Bronchus (tissue), 1 donor: Measurements from ENCODE around the genes HVCN1, CCDC63, MYL2, TRAFD1 and DDX54.

DNA sequence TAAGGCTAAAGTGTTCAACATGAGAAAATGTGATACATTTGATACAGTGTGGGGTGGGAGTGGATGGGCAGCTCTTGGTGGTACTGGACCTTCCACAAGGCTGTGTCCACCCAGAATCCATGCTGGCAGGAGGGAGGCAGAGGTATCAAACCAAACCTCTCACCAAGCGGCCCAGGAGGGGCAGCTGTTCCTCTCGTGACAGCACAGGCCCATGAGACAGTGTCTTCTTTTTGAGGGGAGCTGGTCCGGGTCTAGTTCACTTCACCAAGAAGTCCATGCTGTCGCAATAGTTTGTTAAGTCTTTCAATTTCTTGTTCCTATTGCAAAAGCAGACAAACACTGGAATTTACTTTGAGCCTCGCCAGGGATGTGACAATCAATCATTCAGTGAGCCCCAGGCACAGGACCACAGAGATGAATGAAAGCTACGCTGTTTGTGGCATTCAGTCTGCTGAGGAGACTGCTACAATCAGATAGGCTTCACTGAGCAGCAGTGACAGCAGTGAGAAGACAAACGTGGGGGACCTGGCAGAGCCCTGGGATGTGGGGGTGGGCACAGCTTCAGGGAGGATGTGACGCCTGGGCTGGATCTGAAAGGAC is 35.3 kb downstream of the TCTN1 start:
- PRO-cap, result no peak

DNA sequence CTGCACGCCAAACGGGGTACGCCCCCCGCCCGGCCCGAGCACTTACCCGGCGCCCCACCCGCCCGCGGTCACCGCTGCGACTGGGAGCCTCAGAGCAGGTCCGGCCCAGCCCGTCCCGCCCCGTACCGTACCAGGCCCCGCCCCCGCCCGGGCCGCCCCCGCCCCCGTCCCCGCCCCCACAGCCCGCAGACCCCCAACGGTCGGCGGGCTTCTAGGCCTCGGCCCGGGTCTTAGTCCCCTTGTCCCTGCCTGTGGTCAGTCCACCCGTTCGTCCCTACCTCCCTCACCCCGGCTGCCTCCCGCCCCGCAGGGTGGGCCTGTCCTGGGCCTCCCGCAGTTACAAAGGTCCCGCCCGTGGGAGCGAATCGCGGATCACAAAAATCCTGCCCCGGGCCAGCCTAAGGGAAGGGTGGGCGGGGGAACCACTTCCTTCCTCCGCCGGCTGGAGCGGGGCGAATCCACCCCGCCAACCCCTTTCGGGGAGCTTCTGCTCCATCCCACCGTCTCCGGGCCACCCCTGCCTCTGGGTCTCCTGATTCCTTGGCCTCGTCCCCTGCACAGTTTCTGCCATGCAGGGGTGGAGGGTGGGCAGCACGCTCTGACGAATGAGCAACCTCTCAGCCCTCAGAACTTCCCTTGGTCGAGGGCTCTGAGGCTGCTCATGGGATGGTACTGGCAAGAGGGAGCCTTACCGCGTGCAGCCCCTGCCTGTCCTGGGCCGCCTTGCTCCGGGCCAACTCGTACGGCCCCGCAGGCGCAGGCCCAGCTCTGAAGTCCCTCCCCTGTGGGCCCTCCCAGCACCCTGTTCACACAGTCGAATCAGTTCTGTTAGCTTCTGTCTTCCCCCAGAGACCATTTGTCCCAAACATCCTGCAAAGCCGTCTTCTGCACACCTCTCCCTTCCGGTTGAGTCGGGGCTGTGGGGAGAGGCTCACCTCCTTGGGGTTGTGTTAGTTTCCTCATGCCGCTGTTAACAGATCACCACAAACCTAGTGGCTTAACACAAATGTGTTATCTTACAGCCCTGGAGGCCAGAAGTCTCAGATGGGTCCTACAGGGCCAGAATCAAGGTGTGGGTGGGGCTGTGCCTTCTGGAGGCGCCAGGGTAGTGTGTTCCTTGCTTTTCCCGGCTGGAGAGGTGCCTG is at the start of gene HVCN1:
HVCN1 (minus strand) TSS at position 82 of the 1,145 bp plus-strand sequence.
- PRO-cap, result bidirectional peak, plus-strand start at position 196 of the sequence, minus-strand start at position 82 of the sequence; unidirectional peak, minus-strand start at position 725 of the sequence

- PRO-cap, result no peak
Measured at GRCh38 chr12:110776282-110776945, 33.7 kb upstream of the PPP1CC start.

- PRO-cap, result no peak
Measured at GRCh38 chr12:110846602-110847366, at the start of gene CCDC63. Gene CCDC63, plus strand, starts transcription at chr12:110846987.

DNA sequence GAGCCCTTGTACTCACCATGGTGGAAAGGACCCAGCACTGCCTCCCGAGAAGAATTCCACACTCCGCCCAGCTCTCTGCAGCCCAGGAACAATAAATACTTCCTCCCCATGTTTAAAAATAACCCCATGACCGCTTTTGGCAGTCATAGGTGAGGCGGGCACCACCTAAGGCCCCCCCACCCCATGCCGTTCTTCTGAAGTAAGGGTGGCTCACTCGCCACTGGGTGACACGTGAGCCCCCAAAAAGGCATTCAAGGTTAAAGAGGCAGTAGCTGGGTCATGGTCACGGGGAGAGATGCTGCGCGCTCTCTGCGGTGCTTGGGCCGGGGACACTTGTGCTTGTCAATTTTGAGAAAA is at the start of gene MYL2:
MYL2 (minus strand) TSS at position 69 of the 357 bp plus-strand sequence.
- PRO-cap, result no peak

- PRO-cap, result no peak
Measured at GRCh38 chr12:110936219-110936833, 15.9 kb upstream of the MYL2 start.

DNA sequence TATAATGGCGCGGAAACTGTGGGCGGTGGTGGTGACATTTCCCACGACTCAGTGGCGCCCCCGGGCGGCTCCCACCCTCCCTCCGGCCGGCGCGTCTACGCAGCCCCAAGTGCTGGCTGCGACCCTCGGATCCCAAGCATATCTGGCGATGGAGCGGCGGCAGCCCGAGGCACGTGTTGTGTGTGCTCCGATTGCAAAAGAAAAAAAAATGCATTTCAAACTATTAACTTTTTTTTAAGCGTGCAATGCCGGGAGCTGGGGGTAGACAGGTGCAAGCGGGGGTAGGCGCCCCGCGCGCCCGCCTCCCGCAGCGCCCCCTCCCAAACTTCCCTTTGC is 664 bp upstream of the CUX2 start:
- PRO-cap, result no peak

DNA sequence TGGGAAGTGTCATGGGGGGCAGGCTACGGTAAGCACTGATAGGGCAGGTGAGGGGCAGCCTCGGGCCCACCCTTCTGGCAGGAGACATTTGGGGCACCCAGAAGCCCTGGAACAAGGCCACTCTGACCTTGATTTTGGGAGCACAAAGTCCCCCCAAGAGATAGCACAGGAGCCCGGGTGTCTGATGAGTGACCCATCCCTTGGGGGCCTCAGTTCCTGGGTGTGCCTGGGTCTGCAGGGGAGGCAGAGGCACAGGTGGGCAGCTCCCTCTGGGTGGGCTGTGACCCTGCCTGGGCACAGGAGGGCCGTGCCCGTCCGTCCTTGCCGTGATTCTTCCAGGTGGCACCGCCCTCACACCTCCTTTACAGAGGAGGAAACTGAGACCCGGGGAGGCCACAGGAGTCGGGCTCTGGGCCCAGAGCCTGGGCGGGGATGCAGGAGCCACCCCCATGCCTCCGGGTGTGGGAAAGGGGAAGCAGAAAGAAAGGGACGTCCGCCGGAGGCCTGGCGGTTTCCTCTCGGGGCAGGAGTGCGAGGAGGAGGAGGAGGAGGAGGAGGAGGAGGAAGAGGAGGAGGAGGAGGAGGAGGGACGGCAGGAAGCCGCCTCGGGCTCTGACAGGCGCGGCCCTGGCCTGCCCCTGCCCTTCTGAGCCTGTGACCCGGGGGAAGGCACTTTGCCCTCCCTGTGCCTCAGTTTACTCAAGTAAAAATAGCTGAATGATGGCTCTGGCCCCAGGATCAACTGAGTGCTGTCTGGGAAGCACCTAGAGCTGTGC is 22.9 kb downstream of the SH2B3 start:
- PRO-cap, result no peak

GRCh38 chr12:111450483-111451514 is 45.1 kb downstream of the SH2B3 start:
- PRO-cap, result no peak

- PRO-cap, result no peak
Measured at GRCh38 chr12:111510183-111510724, 88.9 kb downstream of the ATXN2 start.

GRCh38 chr12:111597861-111598380 is 1.2 kb downstream of the ATXN2 start:
- PRO-cap, result bidirectional peak, plus-strand start at chr12:111598039, minus-strand start at chr12:111597995

DNA sequence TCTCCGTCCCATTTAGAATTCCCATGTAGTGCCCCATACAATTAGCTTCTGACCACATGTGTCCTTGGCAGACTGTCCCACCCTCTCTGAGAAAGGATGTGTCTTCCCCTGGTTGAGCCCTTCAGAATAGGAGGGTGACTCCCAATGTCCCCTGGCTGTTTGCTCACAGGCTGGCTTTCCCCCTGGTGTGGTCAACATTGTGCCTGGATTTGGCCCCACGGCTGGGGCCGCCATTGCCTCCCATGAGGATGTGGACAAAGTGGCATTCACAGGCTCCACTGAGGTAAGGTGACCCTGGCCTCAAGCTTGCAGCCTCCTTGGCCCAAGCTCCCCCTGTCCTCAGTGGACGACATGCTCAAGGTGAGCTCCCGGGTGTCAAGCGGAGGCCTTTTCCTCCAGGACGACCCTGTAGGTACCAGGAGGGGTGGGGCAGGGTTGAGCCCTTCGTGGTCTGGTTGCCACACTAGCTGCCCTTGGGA is 24.4 kb downstream of the ALDH2 start:
- PRO-cap, result no peak

DNA sequence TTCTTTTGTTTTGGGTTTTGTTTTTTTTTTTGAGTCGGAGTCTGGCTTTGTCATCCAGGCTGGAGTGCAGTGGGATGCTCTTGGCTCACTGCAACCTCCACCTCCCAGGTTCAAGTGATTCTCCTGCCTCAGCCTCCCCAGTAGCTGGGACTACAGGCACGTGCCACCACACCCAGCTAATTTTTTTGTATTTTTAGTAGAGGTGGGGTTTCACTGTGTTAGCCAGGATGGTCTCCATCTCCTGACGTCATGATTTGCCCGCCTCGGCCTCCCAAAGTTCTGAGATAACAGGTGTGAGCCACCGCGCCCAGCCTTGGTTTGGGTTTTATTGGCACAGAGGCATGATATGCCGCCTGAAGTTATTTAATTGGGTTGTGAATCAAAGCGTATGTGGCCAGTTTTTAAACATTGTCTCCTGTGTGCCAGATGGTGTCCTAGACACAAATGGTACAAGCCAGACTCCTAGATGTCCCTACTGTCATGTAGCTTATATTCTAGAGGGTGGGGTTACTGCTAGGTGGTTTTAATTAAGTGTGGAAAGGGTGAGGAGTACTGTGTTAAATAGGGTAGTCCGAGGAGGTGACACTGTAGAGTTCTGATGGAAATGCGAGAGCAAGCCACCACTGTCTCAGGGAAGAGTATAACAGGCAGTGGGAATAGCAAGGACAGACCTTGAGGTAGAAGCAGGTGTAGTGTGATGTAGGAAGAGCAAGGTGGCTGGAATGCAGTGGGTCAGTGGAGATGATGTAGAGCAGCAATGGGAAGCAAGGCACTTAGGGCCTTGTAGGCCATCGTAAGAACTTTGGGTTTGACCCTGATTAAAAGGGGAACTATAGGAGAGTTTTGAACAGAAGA is 2.4 kb downstream of the MAPKAPK5 start:
- PRO-cap, result no peak

DNA sequence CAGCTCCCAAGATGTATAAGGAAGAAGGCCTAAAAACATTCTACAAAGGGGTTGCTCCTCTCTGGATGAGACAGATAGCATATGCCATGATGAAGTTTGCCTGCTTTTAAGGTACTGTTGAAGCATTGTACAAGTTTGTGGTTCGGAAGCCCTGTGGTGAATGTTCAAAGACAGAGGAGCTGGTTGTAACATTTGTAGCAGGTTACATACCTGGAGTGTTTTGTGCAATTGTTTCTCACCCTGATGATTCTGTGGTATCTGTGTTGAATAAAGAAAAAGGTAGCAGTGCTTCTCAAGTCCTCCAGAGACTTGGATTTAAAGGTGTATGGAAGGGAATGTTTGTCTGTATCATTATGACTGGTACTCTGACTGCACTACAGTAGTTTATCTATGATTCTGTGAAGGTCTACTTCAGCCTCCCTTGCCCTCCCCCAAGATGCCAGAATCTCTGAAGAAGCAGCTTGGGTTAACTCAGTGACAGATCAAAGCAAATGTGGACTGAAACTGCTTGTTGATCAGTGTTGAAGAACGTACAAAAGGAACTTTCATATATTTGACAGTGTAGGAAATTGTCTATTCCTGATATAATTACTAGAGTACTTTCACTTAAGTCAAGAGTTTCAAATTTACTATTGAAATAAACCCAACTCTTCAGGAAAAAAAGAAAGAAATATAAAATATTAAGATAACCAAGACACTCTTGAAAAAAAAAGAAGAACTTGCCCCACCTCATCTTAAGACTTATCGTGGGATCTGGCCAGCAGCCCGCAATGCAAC is 19.2 kb downstream of the TMEM116 start:
- PRO-cap, result no peak

GRCh38 chr12:112125017-112126315 is at the start of gene TRAFD1:
Gene TRAFD1, plus strand, starts transcription at chr12:112125560.
- PRO-cap, result bidirectional peak, plus-strand start at chr12:112125560, minus-strand start at chr12:112125347

GRCh38 chr12:112149446-112150062 is 24.2 kb downstream of the TRAFD1 start:
- PRO-cap, result bidirectional peak, plus-strand start at chr12:112149904, minus-strand start at chr12:112149703

DNA sequence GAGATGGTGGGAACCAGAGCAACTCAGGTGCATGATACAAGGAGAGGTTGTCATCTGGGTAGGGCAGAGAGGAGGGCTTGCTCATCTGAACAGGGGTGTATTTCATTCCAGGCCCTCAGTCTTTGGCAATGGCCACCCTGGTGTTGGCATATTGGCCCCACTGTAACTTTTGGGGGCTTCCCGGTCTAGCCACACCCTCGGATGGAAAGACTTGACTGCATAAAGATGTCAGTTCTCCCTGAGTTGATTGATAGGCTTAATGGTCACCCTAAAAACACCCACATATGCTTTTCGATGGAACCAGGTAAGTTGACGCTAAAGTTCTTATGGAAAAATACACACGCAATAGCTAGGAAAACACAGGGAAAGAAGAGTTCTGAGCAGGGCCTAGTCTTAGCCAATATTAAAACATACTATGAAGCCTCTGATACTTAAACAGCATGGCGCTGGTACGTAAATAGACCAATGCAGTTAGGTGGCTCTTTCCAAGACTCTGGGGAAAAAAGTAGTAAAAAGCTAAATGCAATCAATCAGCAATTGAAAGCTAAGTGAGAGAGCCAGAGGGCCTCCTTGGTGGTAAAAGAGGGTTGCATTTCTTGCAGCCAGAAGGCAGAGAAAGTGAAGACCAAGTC is 6.0 kb upstream of the OAS2 start:
- PRO-cap, result no peak

DNA sequence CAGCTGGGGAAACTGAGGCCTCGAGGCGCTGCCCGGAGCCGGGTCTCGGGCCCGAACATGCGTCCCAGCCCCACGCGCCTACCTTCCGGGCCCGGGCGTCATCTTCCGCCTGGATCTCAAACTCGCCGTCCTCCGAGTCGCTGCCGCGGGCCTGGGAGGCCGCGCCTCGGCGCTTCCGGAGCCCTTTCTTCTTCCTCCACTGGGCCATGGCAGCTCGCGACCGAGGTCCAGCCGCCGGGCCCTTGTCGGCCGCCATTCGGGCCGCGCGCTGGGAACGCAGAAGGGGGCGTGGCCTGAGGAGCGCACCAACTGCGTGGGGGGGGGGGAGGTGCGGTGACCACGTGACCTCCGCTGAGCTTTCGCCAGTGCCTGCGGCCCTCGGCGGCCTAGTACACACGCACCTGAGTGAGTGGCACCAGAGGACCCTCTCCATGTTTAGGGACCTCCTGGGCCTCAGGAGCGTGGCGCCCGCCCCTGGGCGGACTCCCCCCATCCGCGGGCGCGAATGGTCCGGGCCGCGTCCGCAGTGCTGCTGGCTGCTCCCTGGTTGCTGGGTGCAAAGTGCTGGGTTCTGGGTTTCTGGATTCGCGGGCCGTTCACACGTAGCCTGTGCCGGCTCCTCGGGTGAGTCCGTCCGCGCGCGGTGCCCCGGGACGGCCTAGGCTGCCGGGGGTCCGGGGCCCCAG is at the start of gene DDX54:
DDX54 (minus strand) TSS at position 283 of the 686 bp plus-strand sequence.
- PRO-cap, result bidirectional peak, plus-strand start at position 365 of the sequence, minus-strand start at position 240 of the sequence

GRCh38 chr12:113237787-113238064 is 16.5 kb downstream of the TPCN1 start:
- PRO-cap, result no peak

GRCh38 chr12:113245645-113246958 is 24.8 kb downstream of the TPCN1 start:
- PRO-cap, result bidirectional peak, plus-strand start at chr12:113246276, minus-strand start at chr12:113245950; unidirectional peak, plus-strand start at chr12:113246401